Foreskin fibroblast (primary cell): Measurements from ENCODE around the gene FARS2.

DNA sequence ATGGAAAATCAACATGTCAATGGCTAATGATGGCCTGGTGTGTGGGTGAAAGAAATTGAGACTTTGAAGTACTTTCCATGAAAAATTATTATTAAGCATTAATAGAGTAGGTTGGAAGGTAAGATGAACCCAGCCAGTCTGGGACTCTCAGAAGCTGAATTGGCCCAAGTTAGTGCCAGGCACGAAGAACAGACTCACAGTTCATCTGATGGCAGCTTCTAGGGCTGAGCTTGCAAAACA lies 38.9 kb upstream of the PXDC1 start:
- RRBS, result no CpG with 5 or more reads among the region's 1 CpG

GRCh38 chr6:3875960-3876683 lies 26.9 kb downstream of the FAM50B start:
- RRBS, result no CpG with 5 or more reads among the region's 13 CpGs

DNA sequence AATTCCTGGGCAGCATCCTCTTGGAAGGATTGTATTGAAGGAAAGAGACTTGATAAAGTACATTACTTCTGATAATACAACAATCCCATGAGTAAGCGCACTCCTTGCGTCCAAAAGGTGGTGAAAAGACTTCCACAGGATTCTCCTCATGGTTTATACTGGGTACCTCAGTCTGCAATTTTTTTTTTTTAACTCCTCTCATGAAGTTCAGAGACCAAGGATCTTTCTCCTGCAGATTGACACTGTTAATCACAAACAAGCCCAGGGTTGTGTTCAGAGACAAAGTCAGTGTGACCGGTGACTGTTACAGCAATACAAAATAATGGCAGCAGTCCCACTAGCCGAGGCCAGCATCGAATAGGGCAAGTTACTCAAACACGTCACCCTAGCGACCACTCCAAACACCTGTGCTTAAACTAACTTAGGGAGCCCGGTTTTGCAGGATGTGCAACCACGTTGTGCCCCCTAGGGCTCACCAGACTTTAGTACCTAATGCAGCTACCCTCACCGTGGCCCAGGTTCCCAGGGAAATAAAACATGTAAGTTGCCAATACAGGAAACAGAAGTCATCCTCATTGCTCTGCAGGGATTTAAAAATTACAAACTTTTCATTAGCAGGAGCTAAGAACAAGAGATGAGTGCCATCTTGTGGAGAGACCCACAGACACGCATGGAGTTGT lies 37.9 kb downstream of the FAM50B start:
- RRBS, result no CpG with 5 or more reads among the region's 11 CpGs

DNA sequence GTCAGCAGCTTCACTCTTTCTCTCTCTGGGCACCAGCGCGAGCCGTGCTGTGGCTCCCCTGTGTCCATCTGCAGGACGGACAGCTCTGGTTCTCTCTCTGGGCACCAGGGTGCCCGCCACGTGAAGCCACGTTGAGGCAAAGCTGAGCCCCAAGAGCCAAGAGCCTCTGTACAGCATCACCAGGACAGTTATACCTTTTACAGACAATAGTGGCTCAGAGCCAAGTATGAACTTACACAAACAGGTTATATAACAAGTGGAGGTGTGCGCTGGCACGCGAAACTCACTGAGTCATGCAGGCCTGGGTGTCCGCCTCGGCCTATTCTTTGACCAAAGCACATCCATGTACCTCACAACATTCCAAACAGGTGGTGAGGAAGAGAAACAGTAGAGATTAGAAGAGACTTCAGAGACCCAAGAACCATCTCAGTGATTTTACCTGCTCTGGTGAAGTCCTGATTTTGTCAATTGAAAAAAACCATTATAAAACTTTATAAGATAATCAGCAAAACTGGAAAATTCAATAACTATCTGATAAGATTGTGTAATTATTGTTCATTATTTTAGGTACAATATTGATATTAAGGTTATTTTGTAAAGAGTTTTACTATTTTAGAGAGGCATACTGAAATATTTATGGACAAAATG lies 51.0 kb downstream of the FAM50B start:
- RRBS, result no CpG with 5 or more reads among the region's 12 CpGs

DNA sequence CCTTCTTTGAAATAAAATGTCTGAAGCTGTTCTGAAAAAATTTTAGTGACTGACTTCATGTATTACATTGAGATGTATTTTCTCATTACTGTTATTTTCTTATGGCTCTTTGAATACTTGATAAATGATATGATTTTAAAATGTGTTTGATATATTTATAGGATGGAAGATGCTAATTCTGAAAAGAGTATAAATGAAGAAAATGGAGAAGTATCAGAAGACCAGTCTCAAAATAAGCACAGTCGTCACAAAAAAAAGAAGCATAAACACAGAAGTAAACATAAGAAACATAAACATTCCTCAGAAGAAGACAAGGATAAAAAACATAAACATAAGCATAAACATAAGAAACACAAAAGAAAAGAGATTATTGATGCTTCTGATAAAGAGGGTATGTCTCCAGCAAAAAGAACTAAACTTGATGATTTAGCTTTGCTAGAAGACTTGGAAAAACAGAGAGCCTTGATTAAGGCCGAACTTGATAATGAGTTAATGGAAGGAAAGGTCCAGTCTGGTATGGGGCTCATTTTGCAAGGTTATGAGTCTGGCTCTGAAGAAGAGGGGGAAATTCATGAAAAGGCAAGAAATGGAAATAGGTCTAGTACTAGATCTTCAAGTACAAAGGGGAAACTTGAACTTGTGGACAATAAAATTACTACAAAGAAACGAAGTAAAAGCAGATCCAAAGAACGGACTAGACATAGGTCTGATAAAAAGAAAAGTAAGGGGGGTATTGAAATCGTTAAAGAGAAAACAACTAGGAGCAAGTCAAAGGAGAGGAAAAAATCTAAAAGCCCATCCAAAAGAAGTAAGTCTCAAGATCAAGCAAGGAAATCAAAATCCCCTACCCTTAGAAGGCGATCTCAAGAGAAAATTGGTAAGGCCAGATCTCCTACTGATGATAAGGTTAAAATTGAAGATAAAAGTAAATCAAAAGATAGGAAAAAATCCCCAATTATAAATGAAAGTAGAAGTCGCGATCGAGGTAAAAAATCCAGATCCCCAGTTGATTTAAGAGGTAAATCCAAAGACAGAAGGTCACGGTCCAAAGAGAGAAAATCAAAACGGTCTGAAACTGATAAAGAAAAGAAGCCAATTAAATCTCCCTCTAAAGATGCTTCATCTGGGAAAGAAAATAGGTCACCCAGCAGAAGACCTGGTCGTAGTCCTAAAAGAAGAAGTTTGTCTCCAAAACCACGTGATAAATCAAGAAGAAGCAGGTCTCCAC lies 10.7 kb downstream of the PRPF4B start:
- RRBS, result no CpG with 5 or more reads among the region's 13 CpGs

DNA sequence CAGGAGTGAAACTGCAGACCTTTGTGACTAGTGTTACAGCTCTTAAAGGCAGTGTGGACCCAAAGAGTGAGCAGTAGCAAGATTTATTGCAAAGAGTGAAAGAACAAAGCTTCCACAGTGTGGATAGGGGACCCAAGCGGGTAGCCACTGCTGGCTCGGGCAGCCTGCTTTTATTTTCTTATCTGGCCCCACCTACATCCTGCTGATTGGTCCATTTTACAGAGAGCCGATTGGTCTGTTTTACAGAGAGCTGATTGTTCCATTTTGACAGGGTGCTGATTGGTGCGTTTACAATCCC lies 55.3 kb upstream of the ECI2 start:
- RRBS, result no CpG with 5 or more reads among the region's 4 CpGs

DNA sequence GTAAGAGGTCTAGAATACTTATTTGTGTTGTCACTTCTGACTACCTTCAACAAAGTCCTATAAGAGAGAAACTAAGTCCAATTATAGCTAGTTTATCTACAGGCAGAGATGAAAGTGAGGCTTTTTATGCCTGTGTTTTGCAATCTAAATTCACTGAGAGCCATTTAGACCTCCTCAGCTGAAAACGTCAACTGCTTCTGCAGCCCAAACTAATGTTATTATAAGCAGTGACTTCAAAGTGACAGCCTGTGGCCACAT lies 300.4 kb upstream of the ECI2 start:
- RRBS, result no CpG with 5 or more reads among the region's 1 CpG

DNA sequence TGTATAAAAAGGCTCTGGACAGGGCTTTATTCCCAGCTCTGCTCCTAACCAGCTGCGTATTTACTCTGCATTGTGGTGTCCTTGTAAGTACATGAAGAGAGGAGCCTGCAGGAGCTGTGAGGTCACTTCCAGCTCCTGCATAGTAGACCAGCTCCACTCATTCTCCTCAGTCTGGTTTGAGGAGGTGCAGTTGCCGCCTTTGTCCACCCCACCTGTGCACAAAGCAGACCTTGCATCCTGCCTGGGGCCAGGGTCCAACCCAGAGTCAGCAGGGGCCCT lies 211.1 kb upstream of the CDYL start:
- RRBS, result no CpG with 5 or more reads among the region's 2 CpGs

DNA sequence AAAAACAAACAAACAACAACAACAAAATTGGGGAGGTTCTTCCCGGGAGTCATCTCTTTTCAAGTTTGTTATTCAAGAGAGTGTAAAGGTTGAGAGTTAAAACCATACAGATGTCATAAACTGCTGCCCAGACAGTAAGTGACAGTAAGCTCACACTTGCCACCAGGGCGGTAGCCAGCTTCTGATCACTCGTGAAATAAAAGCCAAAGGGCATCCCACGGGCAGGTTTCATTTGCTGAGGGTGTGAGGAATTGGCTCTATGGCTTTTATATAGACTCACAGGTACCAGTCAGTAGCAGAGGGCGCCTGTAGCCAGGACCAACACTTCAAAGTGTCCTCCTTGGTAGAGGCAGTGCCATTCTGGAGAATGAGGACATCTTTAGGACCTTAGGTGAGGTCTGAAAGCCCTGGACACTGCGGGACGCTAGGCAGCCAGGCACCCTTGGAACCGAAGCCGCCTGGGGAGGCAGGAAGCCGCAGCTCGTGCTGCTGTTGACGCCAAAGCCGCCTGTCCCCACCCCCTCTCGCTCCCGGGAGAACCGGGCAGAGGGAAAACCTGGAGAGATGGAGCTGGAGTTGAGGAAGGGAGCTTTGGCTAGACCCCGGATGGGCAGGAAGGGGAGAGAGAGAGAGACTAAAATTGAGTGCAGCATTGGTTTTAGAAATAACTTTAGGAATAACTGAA lies 128.8 kb upstream of the CDYL start:
- RRBS, result 6% methylated on average over 2 of the region's 17 CpGs

DNA sequence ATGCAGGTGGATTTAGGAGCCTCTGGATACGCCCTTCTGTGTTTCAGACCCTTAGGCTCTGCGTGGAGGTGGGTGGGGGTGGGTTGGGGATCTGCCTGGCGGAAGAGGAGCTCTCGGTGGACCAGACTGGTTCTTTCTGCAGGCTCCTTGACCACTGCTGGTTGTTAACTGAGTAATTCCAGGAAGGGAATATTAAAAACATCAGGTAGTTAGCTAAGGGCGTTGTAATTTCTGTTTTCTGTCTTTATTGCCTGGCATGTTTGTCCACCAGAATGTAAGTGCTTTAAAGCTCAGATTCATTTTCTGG lies 5.7 kb downstream of the CDYL start:
- RRBS, result no CpG with 5 or more reads among the region's 5 CpGs

- RRBS, result no CpG with 5 or more reads among the region's 2 CpGs
These were observed 40.7 kb downstream of the CDYL start for GRCh38 chr6:4816872-4817423.

DNA sequence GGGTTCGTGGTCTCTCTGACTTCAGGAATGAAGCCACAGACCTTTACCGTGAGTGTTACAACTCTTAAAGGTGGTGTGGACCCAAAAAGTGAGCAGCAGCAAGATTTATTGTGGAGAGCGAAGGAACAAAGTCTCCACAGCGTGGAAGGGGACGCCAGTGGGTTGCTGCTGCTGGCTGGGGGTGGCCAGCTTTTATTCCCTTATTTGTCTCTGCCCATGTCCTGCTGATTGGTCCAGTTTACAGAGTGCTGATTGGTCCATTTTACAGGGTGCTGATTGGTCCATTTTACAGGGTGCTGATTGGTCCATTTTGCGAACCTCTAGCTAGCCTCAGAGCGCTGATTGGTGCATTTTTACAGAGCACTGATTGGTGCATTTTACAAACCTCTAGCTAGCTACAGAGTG lies 35.3 kb downstream of the PPP1R3G start:
- RRBS, result no CpG with 5 or more reads among the region's 7 CpGs

DNA sequence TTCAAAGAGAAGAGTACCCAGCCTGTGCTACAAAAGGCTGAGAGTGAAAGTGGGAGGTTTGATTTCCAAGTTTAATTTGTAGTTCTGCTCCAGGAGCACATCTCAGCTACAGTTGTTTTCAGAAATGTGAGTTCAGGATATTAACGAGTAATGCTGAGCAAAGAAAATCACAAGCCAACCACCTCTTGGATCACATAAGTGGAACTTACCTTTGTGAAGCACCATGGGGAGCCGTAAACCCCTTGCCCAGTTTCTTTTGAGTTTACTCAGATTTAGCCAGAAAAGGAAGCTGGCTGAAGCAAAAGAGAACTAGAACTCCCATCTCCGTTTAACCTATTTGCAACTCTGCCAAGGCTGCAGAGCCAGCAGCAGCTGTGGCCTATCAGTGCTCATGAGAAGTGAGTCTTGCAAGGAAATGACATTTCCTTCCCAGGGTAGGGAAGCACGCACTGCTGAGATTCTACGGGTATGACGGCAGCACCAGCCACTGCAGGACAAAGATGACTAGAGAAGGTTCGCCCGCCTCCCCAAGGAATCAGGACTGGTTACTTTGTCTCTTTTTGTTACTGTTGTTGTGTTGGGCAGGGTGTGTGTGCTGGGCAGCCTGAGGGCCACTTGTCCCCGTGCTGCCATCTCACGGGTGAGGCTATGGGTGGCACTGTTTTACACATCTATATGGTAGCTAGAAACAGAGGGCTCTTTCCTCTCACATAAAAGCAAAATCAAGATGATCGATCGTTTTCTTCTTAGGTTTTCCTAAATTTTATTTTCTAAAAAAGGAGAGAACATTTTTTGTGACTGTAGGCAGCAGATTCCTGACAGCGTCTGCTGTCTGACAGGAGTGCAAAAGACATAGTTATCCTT lies 47.6 kb downstream of the PPP1R3G start:
- RRBS, result no CpG with 5 or more reads among the region's 13 CpGs

- RRBS, result no CpG with 5 or more reads among the region's 21 CpGs
These were observed 734 bp downstream of the LYRM4 start for GRCh38 chr6:5259838-5260594.

GRCh38 chr6:5260848-5261855 lies at the start of gene FARS2:
FARS2 (plus strand) TSS chr6:5261513.
- RRBS, result under 1% methylated on average over 26 of the region's 86 CpGs

DNA sequence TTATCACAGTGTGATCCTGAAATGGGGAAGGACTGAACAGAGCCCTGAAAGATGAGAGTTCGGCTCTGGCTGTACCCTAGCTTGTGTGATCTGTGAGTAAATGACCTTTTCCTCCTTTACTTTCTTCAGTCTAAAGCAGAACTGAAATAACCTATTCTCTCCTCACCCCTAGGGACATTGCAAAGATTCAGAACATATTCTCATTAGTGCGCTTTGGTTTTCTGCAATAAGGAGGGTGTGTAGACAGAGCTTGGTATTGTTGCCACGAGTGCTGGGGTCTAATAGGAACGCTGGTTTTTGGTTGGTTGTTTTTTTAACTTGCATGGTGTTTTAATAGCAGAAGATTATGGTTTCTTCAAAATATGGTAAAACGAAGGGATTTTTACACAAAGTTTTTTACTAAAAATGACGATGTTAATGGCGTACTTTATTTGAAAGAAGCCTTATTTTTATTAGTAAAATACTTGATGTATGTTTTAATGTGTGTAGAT lies 16.8 kb downstream of the FARS2 start:
- RRBS, result no CpG with 5 or more reads among the region's 7 CpGs

- RRBS, result no CpG with 5 or more reads among the region's 6 CpGs
These were observed 33.0 kb downstream of the FARS2 start for GRCh38 chr6:5294250-5294835.

DNA sequence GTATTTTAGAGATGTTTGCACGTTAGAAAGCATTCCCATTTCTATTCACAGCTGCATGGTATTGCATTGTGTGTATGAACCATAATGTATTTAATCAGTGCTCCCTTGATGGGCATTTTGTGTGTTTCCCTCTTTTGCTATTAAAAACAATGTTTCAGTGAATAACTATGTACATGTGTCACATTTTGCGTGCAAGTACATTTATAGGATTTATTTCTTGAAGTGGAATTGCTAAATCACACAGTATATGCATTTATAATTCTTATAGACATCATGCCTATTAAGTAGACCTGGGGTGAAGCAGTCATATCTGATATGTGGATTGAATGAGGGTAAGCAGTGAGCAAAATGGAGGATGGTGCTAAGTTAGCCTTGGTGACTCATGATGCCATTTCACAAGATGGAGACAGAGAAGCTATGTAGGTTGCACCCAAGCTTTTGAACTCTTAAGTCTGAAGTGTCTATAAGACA lies 187.2 kb downstream of the FARS2 start:
- RRBS, result no CpG with 5 or more reads among the region's 2 CpGs

DNA sequence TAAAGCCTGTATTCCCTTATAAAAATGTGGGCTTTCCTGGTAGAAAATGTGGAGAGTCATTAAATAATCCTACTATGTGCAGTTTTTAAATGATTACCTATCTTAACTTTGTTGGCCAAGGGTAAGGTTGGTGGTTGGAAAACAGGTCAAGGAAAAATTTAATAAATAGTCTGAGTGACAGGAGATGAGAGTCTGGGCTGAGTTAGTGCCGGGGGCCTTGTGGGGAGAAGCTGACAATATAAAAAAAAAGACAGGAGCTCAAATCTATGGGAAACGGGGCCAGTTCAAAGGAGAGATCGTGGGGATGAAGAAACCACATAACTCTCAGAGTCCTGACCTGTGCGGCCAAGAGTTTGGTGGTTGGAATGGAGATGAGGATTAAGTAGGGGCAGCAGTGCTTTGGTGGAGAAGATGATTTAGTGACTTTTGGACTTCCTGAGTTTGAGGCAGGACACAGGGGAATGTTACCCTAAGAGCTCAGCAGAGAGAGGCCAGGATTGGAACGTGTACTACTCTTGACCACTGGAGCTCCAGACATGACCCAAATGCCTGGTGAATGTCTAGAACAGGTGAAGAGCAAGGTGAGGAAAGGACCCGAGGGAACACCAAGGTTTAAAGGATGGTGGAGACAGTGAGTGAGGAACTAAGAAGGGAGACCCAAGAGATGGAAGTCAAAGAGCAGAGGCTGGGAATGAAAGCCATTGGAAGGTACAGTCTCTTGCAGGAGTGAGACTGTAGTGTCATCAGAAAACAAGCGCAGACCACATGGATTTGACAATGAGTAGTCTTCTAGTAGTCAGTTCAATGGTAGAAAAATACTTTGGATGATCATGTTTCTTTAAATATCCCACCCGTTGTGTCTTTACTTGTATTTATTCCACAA lies 368.5 kb downstream of the FARS2 start:
- RRBS, result no CpG with 5 or more reads among the region's 8 CpGs

- RRBS, result no CpG with 5 or more reads among the region's 7 CpGs
These were observed 352.9 kb downstream of the NRN1 start for GRCh38 chr6:5653780-5654346.